AG04449 (cell line): ENCODE results near the genes CLIP3, ZNF567 and KCNK6.

DNA sequence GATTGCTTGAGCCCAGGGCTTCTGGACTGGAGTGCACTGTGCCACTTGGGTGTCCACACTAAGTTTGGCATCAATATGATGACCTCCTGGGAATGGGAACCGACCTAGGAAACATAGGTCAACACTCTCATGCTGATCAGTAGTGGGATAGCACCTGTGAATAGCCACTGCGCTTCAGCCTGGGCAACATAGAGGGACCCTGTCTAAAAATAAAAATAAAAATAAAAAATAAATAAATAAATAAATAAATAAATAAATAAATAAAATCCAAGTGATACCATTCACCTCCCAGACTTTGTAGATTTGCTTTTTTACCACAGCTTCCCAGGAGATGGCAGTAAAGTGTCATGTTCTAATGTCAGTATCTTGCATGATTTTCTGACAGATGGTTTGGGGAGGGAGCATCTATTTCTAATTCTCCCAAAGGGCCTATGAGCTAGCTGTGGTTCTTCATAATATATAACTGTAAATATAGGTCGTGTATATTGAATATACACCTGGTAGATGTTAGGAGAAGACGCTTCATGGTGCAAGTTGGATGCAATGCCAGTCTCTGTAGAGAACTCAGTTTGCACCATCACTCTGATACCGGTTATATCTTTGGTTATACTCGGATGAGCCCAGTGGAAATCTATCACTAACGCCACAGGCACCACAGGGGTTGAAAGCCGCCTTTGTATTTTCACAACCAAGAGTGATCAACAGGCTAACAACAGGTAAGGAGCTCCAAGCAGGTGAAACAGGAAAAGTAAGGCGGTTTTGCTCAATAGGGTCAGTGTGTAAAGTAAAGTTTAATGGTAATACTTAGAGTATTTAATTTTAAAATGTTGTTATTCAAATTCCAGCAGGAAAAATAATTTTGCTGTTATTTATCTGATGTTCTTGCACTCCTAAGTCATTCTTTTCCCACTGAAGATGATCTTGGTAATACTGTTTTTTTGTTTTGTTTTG is 13.8 kb downstream of the APLP1 start:
- RRBS = no CpG with 5 or more reads among the region's 9 CpGs

DNA sequence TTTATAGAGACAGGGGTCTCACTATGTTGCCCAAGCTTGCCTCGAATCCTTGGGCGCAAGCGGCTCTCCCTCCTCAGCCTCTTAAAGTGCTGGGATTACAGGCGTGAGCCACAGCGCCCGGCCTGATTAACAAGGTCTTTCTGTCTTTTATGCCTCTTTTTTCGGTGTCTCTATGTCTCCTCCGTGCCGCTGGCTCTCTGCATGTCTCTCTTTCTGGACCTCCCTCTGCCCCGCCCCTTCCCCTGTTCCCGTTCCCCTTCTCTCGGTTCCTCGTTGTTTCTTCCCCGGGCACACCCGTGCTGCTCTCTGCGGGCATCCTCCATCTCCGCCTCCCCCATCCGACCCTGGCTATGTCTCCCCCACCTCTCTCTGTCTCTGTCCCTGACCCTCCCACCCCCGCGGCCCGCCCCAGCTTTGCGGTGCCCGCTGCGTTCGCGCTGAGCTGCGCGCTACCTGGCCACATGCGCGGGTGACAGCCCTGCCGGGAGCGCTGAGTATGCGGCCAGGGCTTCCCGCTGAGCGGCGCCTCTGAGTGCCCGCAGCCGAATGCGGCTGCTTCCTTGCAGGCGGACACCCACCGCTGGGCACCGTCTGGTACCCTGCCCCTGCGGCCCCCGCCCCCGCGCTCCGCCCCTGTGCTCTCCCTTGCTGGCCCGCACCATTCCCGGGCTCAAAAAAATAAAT is 8.0 kb upstream of the SDHAF1 start:
- RRBS = no CpG with 5 or more reads among the region's 49 CpGs

DNA sequence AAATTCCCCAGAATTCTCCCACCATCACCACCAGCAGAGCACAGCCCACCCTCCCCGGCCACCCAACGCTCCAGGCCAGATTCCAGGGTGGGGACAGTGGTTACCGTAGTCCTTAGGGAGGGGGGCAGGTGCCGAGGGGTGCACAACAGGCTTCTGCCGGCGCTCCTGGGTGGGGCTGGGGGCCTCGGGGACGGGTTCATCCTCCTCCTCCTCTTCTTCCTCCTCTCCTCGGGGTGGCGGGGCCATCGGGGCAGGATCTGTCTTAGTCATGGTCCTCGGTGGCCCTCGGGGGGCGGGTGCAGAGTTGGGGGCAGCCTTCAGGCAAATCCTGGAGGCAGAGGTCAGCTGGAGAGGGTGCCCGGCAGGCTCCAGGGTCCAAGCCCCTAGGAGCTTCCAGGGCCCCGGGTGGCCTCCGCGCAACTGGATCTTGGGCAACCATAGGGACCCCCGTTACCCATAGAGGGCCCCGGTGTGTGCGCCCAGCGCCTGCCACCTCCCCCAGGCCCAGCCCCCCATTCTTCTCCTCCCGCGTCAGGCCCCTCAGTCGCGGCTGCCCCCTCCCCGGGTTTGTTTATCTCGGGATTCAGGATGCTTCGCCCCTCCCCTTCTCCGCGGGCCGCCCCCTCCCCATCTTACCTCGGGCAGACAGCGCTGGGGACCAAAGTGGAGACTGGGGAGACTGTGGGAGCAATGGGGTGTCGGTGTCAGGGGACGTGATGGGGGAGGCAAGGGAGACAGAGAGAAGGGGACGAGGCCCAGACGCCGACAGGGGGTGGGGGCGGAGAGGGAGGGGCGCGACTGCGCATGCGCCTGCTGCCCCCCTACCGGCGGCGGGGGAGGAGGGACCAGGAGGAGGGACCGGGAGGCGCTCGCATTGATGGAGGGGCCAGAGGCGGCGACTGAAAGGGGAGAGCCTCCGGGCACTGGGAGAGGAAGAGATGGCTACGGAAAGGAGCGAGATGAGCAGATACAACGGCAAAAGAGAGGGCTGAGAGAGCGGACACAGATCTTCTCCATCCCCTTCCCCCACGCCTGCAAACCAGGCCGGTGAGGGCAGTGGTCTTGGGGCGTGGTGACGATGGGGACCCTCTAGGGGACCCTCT is at the start of gene CLIP3:
Gene CLIP3, minus strand, starts transcription at position 786 of the 1,103 bp plus-strand sequence.
- RRBS = 5% methylated on average over 25 of the region's 61 CpGs

GRCh38 chr19:36041826-36042196 is 9.1 kb upstream of the CLIP3 start:
- RRBS = no CpG with 5 or more reads among the region's 3 CpGs

DNA sequence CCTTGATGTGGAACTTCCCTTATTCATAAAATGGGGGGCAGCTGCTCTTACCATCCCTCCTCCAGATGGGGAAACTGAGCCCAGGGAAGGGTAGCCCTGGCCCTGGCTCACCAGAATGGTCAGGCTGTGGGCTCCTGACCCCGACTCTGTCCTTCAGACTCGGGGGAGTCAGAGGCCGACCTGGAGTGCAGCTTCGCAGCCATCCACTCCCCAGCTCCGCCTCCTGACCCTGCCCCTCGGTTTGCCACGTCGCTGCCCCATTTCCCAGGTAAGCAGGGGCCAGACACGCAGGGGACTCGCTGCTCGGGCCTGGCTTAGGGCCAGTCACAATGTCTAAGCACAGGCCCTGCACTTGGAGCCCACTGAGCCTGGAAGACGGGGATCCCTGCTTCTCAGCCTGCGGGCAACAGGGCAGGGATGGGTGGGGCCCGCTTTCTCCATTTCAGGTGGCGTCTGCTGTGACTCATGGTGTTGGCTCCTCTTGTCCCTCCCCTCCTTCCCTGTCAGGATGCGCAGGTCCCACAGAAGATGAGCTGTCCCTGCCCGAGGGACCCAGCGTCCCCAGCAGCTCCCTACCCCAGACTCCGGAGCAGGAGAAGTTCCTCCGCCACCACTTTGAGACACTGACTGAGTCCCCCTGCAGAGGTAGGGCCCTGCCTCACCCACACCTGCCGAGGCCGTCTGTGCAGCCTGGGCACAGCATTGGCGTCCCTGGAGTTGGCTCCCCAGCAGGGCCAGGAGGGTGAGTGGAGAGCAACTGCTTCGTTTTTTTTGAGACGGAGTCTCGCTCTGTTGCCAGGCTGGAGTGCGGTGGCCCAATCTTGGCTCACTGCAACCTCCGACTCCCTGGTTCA is 9.2 kb upstream of the OVOL3 start:
- RRBS = no CpG with 5 or more reads among the region's 28 CpGs

- RRBS = no CpG with 5 or more reads among the region's 11 CpGs
Measured at GRCh38 chr19:36214133-36214465, 366 bp downstream of the ZNF565 start.

DNA sequence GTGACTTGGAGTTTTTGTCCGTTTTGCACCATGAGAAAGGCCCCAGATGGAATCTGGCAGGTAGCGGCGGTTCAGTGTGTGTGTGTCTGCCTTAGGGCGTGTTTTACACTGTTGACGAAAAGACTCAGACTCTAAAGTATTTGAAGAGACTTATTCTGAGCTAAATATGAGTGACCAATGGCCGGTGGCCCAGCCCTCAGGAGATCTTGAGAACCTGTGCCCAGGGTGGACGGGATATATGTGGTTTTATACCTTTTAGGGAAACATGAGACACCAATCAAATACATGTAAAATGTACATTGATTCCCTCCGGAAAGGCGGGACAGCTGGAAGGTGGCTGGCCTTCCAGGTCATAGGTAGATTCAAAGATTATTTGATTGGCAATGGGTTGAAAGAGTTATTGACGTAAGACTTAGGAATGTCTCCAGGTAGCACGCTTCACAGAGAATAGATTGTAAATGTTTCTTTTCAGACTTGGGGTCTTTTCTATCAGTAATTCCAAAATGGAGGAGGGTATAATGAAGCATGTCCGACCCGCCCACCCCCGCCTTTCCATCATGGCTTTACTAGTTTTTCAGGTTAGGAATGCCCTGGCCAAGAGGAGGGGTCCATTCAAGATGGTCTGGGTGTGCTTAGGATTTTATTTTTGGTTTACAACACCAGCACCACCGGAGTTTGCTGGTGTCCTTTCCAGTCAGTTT is 975 bp upstream of the ZNF529 start:
- RRBS = 35% methylated on average over 1 of the region's 15 CpGs

DNA sequence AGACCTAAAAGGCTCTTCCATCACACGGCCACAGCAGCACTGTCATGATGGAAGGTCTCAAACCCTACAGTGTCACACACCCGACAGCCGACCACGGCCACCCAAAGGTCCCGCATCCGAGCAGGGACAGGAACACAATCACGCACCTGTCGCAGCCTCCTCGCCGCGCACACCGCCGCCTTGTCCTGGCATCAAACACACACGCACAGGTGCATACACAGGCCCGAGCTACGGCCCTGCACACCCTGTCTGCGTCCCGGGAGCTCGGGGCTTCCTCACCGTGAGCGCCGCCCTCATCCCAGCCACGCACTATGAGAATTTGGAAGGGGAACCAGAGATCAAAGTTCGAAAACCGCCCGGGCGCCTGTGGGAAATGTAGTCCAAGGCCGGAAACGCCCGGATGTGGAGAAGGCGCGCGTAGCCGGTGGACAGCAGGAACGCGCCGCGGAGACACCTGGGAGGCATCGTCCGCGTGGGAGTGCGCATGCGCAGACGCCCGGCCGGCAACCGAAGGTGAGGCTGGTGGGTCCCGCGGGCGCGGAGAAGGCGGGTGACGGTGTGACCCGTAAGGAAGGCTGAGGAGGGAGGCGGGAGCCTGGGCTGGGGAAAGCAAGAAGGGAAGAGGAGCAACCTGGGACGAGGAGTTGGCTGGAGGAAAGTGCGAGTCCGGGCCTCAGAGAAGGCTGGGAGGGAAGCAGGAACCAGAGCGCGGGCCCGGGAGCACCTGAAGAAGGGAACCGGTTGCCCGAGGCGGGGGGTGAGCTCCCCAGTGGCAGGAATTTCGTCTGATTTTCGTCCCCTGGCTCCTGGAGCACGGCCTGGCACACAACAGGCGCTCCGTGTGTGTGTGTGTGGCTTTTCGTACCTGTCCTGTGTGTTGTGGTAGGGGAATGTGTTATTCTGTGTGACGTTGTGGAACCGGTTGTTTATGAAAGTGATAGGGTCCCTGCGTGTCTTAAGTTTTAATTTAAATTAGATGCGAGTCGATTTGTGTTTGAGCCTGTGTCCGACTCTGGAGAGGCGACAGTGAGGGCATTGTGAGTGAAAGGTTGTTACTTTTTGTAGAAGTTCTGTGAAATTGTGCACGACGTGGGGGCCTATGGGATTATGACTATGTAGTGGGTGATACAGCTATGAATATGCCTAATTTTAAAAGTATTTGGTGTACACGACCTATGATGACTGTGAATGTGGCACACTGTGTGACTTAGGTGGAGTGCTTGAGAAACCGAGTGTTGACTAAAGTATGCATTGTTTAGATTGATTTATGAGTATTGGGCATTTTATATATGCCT is at the start of gene ZNF567:
Gene ZNF567, plus strand, starts transcription at position 491 of the 1,295 bp plus-strand sequence.
- RRBS = 1% methylated on average over 24 of the region's 81 CpGs

DNA sequence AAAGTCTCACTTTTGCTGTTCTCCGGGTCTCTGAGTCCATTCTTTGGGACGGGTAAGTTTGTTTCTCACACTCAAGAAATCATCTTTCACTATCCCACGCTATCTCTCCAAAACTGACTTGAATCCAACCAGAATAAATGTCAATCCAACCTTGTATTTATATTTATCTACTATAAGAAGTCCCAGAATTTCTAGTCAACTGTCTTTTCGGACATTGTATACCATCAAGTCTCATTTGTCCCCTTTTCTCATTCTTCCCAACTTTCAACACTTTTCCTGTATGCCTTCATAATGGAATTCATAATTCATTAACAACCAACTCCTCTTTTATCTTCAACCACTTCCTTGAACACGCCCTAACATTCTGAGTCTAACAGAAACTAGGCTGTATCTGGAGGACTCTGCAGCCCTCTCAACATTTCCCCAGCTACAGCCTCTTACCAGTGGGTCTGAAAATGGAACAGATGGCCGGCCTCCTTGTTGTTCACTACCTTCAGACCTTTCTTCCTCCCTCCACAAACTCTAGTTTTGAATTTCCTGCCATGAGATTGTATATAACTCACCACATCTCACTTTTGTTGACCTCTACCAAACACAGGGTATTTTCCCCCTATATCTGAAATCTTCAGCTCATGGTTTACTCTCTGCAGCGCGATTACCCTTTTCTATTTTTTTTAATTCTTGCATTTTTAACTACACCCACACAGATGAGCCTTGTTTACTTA is 1.1 kb downstream of the ZNF790 start:
- RRBS = no CpG with 5 or more reads among the region's 8 CpGs

- RRBS = no CpG with 5 or more reads among the region's 29 CpGs
Measured at GRCh38 chr19:36837671-36838223, 440 bp downstream of the ZNF790 start.

- RRBS = 3% methylated on average over 17 of the region's 64 CpGs
Measured at GRCh38 chr19:36972944-36974196, 57.2 kb downstream of the ZNF568 start.

DNA sequence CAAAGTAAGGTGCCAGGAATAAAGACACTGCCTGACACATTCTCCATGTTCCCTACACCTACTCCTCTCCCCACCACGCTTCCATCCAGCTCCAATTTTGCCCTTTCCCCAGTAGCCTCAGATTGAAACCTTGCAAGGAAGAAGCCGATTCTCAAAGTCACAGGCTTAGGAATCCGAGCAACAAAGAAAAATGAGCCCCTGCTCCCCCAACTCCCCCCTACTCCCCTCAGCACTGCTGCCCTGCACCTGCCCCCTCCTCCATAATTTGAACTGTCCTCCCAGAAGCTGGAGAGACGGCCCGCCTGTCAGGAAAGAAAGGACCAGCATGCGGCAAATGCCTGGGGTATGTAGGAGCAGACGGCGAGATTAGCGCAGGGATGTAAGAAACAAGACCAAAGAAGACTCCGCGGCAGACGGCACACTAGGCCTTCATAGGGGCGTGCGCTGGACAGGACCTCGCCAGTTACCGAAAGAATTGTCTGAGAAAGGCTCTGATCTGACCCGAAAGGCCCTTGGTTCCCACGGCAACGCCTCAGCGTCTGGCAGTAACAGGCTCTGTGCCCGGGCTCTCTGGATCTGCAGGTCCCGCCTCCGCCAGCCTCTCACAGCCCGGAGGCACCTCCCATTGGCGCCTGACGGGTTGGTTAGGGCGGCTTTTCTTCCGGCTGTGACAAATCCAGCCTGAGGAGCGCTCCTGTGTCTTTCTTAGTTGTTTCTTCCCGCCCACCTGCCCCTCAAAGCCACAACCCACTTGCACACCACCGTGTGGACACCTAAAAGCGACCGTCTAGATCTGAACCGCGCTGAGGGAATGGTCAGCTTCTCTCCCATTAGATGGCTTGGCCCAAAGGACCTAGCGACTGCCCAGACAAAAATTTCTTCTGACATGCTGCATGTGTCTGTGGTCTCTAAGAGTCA is 21.9 kb upstream of the ZNF875 start:
- RRBS = no CpG with 5 or more reads among the region's 36 CpGs

DNA sequence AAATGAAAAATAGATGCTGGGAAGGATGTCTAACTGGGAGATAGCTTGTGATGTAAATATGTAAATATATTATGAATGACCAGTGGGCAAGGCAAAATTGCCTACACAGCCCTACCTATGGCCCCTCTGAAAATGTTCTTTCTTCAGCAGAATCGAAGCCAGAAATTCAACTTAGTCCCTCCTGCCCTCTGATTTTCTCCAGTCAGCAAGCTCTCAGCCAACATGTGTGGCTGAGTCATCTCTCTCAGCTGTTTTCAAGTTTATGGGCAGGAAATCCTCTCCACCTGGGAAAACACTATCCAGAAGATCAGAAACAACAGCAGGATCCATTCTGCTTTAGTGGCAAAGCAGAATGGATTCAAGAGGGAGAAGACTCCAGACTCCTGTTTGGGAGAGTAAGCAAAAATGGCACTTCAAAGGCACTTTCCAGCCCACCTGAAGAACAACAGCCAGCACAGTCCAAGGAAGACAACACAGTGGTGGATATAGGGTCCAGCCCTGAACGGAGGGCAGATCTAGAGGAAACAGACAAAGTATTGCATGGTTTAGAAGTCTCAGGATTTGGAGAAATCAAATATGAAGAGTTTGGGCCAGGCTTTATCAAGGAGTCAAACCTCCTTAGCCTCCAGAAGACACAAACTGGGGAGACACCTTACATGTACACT is 8.8 kb upstream of the ZNF527 start:
- RRBS = no CpG with 5 or more reads among the region's 2 CpGs

- RRBS = no CpG with 5 or more reads among the region's 2 CpGs
Measured at GRCh38 chr19:37464986-37465686, 2.1 kb downstream of the ZNF569 start.

GRCh38 chr19:37942086-37942437 is 35.1 kb downstream of the SIPA1L3 start:
- RRBS = no CpG with 5 or more reads among the region's 7 CpGs

- RRBS = no CpG with 5 or more reads among the region's 11 CpGs
Measured at GRCh38 chr19:37980379-37980984, 73.5 kb downstream of the SIPA1L3 start.

DNA sequence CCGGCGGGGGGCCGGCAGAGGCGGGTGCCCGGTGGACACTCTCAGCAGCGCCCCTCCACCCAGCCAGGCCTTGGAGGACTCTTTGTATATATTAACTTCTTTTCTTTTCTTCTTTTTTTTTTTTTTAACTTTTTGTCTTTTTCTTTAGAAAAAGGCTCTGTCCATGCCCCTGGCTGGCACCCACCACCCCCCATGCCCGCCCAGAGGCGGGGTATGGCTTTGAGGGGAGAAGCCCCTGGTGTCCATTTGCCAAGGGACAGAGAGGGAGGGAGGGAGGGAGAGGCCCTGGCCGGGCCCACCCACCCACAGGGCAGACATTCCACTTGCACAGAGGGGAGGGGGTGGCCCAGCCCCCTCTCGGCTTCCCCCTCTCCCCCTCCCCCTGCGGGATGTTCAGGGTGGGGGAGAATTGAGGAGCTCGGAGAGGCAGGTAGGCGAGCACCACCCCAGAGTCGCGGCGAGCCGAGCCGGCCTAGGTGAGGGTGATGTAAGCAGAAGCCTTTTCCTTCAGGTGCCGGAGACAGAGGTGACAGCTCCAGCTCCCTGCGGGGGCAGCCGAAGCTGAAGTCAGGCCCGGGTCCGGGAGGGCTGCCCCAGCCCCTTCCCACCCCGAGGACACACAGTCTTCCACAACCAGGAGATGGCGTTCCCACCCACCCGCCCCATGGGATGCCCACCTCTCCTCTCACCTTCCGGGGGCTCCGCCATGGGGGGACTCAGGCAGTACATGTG is 12.3 kb downstream of the DPF1 start:
- RRBS = 63% methylated on average over 4 of the region's 28 CpGs

- RRBS = no CpG with 5 or more reads among the region's 17 CpGs
Measured at GRCh38 chr19:38290407-38291354, 13.4 kb upstream of the C19orf33 start.

GRCh38 chr19:38319250-38320398 is at the start of gene KCNK6:
TSS of gene KCNK6 (plus strand) at chr19:38319845.
- RRBS = 2% methylated on average over 19 of the region's 90 CpGs

- RRBS = no CpG with 5 or more reads among the region's 20 CpGs
Measured at GRCh38 chr19:38515108-38515474, 81.6 kb downstream of the RYR1 start.